ENCODE data around the gene GABRA1.

GRCh38 chr5:159819988-159820595 is 96.2 kb upstream of the ADRA1B start:
- RRBS, result no CpG with 5 or more reads among the region's 6 CpGs

- RRBS, result no CpG with 5 or more reads among the region's 6 CpGs
Measured at GRCh38 chr5:159911237-159911648, 5.0 kb upstream of the ADRA1B start.

DNA sequence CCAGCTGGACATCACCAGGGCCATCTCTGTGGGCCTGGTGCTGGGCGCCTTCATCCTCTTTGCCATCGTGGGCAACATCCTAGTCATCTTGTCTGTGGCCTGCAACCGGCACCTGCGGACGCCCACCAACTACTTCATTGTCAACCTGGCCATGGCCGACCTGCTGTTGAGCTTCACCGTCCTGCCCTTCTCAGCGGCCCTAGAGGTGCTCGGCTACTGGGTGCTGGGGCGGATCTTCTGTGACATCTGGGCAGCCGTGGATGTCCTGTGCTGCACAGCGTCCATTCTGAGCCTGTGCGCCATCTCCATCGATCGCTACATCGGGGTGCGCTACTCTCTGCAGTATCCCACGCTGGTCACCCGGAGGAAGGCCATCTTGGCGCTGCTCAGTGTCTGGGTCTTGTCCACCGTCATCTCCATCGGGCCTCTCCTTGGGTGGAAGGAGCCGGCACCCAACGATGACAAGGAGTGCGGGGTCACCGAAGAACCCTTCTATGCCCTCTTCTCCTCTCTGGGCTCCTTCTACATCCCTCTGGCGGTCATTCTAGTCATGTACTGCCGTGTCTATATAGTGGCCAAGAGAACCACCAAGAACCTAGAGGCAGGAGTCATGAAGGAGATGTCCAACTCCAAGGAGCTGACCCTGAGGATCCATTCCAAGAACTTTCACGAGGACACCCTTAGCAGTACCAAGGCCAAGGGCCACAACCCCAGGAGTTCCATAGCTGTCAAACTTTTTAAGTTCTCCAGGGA is 913 bp downstream of the ADRA1B start:
- RRBS, result 95% methylated on average over 4 of the region's 29 CpGs

GRCh38 chr5:159987032-159987763 is 21.7 kb upstream of the TTC1 start:
- RRBS, result no CpG with 5 or more reads among the region's 52 CpGs

DNA sequence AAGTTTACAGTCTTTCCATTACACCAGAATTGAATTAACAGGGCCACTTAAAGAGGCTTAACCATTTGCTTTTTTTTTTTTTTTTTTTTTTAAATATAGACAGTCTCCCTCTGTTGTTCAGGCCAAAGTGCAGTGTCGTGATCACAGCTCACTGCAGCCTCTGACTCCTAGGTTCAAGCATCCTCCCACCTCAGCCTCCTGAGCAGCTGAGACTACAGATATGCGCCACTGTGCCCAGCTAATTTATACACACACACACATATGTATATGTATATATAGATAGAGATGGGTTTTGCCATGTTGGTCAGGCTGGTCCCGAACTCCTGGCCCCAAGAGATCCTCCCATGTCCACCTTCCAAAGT is 1.3 kb upstream of the TTC1 start:
- RRBS, result no CpG with 5 or more reads among the region's 3 CpGs

- RRBS, result no CpG with 5 or more reads among the region's 11 CpGs
Measured at GRCh38 chr5:160093495-160094355, 25.5 kb downstream of the PWWP2A start.

GRCh38 chr5:160506675-160507004 is 85.0 kb downstream of the PTTG1 start:
- RRBS, result no CpG with 5 or more reads among the region's 4 CpGs

GRCh38 chr5:160694862-160695437 is 157.1 kb downstream of the ATP10B start:
- RRBS, result no CpG with 5 or more reads among the region's 2 CpGs

DNA sequence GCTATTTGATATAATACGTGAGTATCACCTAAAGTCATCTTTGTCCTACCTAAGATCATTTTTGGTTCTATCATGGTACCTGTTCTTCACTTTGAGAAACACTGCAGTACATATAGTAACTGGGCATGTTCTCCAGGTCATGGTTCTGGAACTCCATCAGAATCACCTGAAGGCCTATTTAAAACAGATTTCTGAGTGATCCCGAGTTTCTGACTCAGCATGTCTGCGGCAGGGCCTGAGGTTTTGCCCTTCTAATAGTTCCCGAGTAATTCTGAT is 3.3 kb downstream of the ATP10B start:
- RRBS, result no CpG with 5 or more reads among the region's 4 CpGs

GRCh38 chr5:161847436-161847839 is 482 bp upstream of the GABRA1 start:
- RRBS, result no CpG with 5 or more reads among the region's 12 CpGs

DNA sequence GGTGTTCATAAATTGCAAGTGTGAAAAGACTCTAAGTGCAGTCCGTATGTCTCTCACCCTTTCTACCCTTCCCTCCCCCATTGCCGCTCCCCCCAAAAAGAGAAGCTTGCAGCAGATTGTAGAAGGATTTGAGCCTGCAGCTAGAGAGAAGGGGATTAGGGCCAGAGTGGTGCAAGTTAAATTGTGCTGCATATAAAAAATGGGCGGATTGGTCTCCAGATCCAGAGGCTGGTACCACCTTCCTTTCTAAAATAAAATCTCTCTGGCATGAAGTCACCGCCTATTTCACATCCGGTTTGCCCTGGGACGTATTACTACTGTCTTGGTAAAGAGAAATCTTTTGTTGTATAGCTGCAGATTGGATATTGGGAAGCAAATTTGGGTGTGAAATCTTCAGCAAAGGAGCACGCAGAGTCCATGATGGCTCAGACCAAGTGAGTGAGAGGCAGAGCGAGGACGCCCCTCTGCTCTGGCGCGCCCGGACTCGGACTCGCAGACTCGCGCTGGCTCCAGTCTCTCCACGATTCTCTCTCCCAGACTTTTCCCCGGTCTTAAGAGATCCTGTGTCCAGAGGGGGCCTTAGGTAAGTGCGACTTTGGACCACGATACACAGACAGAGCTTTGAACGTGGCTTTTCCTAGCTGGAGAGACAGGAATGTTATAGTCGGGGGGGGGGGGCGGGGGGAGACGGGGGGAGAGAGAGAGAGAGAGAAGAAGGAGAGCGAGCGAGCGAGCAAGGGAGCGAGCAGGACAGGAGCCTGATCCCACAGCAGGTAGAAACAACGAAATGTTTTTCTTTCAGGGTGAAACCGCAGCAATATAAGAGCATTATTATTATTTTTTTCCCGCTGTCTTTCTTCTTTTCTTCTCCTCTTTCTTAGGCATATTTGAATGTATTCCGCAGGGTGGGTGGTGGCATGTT is at the start of gene GABRA1:
TSS of gene GABRA1 (plus strand) at position 281 of the 922 bp plus-strand sequence.
- RRBS, result 6% methylated on average over 7 of the region's 32 CpGs

DNA sequence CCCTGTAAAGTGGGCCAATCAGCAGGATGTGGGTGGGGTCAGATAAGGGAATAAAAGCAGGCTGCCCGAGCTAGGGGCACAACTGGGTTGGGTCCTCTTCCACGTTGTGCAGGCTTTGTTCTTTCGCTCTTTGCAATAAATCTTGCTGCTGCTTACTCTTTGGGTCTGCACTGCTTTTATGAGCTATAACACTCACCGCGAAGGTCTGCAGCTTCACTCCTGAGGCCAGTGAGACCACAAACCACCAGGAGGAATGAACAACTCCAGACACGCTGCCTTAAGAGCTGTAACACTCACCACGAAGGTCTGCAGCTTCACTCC is 554.1 kb upstream of the CCNG1 start:
- RRBS, result no CpG with 5 or more reads among the region's 7 CpGs

DNA sequence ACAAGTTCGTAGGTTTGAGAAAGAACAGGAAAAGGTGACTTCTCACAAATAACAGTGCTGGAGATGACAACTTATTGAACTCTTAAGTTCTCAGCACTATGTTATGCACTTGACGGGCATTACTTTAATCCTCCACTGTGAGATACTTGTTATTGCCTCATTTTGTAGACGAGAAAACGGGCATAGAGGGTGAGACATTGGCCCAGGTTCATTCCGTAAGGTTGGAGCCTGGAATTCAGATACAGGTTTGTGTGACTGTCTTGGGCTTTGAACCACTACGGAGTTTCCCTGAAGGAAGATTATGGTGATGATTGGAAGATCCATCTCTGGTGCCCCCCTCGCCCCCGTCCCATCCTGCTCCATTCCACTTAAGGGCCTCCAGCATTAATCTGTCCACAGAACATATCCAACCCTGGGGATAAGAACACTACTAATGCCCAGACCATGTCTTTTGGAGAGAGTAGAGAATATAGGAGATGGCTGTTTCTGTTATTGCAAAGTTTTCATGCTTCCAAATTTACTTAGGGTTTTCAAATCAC is 756 bp downstream of the MAT2B start:
- RRBS, result no CpG with 5 or more reads among the region's 8 CpGs

DNA sequence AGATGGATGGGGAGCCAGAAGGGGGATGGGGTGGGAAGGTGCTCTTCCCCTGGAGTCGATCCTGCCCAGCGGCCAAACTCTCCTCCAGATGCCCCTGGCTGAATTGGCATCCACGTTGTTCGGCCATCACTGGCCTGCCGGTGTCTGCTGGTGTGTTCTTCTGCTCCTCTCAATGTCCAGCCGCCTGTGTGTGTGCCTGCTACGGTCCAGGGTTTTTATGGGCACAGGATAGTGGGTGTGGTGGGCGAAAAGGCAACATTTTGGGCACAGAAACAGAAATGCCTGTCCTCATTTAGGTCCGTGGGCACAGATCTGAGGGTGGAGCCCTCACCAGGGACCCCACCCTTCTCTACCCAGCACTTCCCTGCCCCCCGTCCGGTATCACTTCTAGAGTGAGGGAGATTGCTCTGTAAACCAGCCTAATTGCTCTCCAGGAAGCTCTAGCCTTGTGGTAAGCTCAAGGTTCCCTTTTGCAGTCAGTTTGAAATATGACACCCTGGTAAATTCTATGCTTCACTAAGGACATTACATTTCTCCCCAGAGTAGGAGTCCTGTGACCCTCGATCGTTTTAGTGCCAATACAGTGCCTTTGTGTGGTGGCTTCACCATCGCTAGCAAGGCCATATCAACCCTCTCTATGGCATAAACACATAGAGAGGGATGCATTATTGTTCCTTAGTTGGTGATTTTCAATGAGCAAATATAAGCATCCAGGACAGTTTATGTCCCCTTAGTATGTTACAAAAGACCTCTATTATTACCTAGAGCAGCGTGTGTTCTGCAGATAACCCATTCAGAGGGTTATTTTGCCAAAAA is 410.2 kb downstream of the MAT2B start:
- RRBS, result no CpG with 5 or more reads among the region's 15 CpGs

DNA sequence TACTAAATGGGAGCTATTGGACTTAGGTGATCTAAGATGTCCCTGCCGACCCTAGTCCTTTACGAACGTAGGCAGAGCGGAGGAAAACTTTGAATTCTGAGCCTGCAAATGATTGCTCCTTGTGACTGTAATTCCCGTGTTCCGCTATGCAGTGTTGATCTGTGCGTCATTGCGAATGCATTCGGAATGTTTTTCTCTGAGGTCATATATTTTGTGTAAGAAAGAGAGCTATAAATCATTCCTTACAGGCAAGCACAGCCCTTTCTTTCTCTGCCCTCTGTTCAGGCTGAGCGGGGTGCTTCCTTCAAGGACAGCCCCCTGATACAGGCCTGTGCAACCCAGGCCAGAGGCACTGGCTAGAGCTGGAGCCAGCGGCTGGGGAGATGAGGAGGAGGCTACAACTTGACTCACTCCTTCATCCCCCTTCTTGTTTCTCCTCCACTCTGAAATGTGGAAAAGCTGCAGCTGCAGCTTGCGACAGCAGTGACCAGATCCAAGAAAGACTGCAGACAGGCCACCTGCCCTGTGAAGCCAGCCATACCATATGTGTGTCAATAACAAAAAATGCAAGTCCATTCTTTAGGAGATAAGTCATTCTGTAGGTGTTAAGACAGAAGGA is 345.8 kb upstream of the WWC1 start:
- RRBS, result no CpG with 5 or more reads among the region's 12 CpGs

DNA sequence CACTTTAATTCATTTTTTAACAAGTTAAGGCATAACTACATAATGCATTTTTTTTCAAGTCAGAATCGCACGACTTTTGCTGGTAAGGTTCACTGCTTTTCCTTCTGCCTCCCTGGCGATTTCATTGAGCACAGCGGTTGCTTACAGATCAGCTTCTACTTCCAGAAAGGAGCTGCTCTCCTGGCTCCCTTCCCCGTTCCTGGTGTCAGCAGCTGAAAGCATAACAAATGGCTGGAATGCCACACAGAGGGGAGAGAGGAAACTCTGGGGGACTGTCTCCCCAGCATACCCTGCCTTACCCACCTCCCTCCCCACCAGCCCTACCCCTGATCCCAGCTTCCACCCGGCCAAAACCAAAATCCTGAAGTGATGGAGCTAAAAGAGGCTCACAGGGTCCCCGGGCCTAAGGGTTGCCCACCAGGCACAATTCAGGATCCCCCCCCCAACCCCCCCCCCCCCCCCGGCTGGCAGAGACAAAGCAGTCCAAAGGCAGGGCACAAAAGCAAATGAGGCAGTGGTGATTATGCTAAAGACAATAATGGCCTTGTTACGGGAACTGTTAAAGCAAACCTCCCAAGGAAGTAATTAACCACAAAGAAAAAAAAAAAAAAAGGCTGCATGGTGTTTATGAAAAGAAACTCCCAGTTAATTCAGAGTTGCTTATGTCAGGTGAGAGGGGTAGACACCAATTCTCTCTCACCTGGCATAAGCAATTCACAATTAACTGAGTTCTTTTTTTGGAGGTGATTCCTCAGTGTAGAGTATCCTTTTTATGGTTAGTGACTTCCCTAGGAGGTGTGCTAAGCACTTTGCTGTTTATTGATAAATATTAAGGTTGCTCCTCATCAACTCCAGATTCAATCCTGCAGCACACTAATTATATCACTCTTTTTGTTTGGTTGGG is 126.0 kb upstream of the WWC1 start:
- RRBS, result 50% methylated on average over 1 of the region's 9 CpGs

DNA sequence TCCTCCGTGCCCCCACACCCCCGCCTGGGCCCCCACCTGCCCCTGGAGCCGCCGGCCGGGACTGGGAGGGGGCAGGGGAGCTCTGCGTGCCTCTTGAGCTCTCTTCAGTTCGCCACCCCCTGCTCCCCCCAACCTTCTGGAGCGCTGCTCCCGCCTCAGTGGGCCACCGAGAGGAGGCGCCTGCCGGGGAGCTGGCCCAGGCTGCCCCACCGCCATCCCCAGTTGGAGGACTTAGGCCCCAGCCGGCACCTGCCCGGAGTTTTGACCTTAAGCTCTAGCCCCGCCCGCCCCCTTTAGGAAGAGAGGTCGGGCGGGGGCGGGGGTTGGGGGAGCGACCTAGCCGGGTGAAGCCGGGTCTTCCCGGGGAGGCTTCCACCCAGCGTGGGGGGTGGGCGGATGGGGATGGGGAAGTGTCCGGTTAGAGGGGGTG is 859 bp downstream of the WWC1 start:
- RRBS, result 6% methylated on average over 15 of the region's 27 CpGs

- RRBS, result no CpG with 5 or more reads among the region's 7 CpGs
Measured at GRCh38 chr5:168305305-168305736, 13.9 kb downstream of the WWC1 start.

DNA sequence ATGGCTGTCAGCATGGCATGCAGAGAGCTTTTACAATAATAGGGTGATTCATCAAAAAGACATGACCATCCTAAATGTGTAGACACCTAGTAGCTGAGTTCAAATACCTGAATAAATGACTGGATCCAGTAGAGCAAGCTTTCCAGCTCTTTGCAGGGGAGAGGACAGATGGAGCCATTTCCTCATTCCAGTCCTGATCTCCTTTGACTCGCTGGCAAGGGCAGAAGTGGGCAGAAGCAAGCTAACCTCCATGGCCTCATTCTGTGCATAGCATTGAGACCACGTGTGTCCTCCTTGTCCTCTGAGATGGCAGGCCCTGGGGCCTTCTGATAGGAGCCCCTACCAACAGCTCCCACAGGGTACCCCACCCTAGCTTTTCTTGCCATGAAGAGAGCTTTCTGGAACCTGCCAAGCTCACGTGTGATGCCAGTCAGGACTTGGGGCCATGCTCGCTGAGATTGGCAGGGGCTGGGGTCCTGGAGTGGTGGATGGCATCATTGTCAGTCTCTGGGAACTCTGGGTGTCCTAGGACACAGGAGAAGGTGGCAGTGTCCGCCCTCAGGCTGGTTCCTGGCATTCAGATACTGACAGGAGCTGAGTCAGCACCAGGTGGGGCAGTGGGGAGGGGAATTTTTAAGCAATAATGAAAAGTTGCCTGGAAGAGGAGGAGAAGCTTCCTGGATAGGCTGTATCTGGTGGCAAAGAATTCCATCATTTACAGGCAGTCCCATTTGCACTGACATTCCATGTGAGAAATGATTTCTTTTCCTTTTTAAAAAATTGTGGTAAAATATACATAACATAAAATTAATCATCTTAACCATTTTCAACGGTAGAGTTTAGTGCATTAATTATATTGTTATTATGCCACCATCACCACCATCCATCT is 33.7 kb downstream of the WWC1 start:
- RRBS, result no CpG with 5 or more reads among the region's 6 CpGs